SK-MEL-5 (cell line): ENCODE results near the genes LRRC15, GP5 and XXYLT1.

DNA sequence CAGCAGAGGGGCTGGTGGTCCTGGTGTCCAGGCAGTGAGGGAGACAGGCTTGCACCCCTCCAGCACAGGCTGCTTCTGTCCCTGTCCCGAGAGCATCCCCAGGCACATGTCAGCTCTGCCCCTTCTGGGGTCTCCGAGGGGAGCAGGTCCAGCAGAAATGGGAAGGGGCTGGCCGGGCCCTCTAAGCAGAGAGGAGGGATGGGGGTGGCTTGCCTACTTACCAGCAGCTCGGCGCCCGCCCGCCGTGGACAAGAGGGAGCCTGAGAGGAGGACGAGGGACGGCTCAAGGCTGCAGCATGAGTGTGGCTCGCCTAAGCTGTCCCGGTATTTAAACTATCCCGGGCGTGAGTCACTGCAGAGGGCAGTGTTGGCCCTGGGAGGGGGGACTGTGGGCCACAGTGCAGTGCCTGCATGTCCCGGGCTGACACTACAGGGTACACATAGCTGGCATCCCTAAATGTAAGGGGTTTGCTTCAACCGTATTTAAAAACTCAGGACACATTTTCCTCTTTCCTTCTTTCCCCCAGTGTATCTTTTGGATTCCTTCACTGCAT is at the start of gene LRRC15:
LRRC15 (minus strand) TSS at position 304 of the 554 bp plus-strand sequence.
RAMPAGE:
- cytosol, long total RNA, result no peak
- long total RNA, result no peak
- nucleus, long total RNA, result no peak

RAMPAGE:
- cytosol, long total RNA, result no peak
- long total RNA, result no peak
- nucleus, long total RNA, result no peak
These were observed 1.9 kb downstream of the GP5 start for GRCh38 chr3:194396682-194397958.

RAMPAGE:
- cytosol, long total RNA, result no peak
- long total RNA, result no peak
- nucleus, long total RNA, result no peak
These were observed at the start of gene GP5 for GRCh38 chr3:194399173-194399542. Gene GP5, minus strand, starts transcription at chr3:194399266.

DNA sequence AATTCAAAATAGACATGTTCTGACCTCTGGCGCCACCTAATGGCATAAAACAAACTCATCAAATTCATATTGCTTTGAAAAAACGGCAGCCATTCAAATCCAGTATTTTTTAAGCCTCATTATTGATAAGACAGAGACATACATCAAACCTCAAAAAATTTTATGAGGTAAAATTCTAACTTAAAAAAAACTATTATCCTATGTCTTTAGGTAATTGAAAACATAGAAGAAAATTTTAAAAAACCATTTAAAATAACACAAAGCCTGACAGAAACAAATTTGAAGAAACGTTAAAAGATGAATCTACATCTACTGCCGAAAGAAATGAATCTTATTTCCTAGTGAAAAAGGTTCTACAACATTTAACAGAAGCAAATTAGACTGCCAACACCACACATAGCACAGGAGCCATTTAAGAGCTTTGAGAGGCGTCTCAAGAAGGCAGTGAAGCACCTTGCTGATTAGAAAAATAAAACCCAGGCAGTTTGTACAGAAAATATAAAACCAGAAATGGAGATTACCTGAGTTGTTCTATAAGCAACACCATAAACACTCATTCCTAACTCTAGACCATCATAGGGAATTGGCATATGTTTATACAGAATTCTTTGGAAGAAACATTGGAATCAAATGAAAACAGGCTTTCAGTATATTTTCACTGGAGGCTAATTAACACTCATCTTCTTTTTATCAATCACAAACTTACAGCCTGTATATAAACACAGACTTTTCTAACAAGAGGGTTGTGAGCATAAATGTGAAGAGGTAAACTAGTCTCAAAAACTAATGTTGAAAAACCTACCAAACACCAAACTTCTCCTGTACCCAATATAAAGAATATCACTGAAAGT is 6.0 kb upstream of the GP5 start:
RAMPAGE:
- cytosol, long total RNA, result no peak
- long total RNA, result no peak
- nucleus, long total RNA, result no peak

DNA sequence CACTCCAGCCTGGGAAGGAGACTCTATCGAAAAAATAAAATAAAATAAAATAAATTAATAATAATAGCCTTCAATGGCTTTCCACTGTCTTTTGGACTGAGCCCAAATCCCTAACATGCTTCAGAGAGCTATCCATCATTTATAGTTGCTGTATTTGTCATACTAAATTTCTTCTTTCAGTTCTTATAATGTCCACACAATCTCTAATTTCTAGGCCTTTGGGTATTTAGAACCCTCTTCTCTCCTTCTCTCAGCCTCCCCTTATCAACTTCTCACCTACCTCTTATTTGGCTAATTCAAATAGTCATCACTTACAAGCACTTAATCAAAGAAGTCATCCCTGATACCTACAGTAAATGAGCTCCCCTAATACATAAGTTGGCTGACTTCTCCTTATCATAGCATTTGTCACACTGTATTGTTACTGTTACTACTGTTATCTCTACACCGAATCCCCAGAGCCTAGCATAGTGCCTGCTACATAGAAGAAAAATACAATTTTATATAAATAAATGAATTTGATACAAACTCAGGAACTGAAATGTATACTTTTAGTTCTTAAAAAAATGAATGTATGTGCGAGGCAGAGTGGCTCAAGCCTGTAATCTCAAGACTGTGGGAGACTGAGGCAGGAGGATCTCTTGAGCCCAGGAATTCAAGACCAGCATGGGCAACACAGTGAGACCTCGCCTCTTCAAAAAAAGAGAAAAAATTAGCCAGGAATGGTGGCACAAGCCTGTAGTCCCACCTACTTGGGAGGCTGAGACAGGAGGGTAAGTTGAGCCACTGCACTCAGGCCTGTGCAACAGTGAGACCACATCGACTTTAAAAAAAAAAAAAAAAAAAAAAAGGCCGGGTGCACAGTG is 34.1 kb downstream of the ATP13A3 start:
RAMPAGE:
- cytosol, long total RNA, result no peak
- long total RNA, result no peak
- nucleus, long total RNA, result no peak

DNA sequence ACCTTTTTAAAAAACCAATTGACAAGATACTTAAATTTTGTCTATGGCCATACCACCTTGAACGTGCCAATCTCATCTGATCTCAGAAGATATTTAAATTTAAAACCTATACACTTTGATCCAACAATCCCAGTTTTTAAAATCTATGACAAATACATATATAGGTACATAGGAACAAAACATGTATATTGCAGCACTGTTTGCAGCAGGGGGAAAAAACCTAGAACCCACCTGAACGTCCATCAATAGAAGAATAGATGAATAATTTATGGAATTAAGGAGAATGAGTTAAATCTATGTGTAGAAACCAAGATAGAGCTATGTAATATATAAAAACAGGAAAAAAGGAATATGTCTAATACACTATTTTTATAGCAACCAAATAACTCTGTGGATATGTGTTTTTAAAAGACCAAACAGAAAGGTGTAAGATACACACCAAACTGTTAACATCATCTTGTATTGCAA is 13.2 kb downstream of the ATP13A3 start:
RAMPAGE:
- cytosol, long total RNA, result no peak
- long total RNA, result no peak
- nucleus, long total RNA, result no peak

DNA sequence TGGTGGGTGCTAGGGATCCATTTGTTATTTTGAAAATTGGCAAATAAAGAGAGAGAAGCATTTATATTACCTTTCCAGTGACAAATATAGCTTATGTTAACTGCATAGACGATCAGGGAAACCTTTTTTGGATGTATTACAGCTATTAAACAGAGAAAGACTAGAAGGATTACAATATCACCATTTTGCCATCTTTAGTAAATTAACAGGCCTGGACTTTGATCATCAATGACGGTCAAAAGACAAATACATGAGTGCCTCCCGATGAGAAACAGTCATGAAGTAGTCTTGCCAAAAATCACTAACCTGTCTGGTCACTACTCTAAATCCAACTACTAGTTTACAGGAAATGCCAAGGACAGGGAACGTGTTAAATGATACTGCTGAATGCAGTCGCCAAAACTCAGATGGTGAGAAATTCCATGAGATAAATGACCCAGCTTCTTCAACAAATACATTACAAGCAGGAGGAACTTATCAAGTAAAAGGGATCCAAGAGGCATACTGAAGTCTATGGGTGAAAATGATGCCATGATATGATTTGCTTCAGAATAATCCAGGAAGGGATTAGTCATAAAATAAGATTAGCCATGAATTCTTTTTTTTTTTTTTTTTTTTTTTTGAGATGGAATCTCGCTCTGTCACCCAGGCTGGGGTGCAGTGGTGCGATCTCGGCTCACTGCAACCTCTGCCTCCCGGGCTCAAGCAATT is 35.8 kb upstream of the ATP13A3 start:
RAMPAGE:
- cytosol, long total RNA, result no peak
- long total RNA, result no peak
- nucleus, long total RNA, result no peak

DNA sequence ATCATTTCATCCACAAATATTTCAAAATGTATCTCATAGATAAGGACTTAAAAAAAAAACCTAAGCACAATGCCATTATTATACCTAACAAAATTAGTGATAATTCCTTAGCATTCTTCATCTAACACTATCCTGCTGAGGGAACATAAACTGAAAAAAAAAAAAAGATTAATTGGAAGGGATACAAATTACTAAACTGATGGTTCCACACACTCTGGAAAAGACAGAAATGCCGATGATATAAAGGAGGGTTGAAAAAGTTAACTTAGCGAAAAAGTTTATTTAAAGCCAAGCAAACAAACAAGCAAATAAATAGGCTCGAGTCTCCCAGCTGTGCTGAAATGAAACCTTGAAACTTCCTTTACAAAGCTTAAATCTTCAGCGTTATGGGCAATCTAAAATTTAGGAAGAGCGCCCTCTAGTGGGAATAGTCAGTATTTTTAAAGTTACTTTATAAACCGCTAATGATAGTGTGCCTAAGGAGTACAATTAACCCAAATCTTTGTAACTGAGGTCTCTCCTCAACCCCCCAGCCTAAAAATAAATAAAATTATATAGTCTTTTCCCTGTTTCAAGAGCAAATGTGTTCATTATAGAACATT is 38.6 kb downstream of the TMEM44 start:
RAMPAGE:
- cytosol, long total RNA, result no peak
- long total RNA, result no peak
- nucleus, long total RNA, result no peak

DNA sequence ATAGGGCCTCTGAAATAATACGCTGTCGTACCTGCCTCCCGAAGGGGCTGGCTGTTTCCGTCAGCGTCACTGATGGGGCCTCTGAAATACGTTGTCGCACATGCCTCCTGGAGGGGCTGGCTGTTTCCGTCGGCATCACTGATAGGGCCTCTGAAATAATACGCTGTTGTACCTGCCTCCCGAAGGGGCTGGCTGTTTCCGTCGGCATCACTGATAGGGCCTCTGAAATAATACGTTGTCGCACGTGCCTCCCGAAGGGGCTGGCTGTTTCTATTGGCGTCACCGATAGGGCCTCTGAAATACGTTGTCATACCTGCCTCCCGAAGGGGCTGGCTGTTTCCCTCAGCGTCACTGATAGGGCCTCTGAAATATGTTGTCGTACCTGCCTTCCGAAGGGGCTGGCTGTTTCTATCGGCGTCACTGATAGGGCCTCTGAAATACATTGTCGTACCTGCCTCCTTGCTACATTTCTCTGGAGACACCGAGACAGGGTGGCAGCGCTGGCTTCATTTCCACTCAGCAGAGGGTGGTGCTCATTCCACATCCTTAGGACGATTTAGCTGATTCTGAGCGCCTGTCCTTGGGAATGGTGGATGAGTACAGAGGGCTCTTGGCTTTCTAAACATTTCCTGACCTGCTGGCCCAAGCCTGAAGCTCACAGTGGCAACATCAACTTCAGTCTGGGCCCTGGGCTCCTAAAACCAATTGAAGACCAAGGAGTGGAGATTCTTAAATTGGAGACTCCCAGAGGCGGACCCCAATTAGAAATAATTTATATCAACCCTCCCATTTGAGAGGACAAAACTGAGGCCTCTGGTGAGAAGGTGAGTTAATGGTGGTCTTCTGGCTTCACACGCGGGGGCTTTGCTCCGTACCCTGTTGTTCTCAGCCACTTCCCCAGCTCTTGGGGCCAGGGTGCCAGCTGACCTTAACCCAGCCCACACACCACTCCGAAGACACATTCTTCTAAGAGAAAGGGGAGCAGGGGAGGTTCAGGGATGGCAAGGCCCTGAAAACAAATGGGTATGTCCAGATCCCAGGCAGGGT is 2.1 kb downstream of the TMEM44 start:
RAMPAGE:
- cytosol, long total RNA, result no peak
- long total RNA, result no peak
- nucleus, long total RNA, result no peak

RAMPAGE:
- cytosol, long total RNA, result no peak
- long total RNA, result no peak
- nucleus, long total RNA, result no peak
These were observed 19.2 kb downstream of the LSG1 start for GRCh38 chr3:194652608-194653352.

RAMPAGE:
- cytosol, long total RNA, result no peak
- long total RNA, result no peak
- nucleus, long total RNA, result no peak
These were observed 962 bp downstream of the FAM43A start for GRCh38 chr3:194686523-194687167.

DNA sequence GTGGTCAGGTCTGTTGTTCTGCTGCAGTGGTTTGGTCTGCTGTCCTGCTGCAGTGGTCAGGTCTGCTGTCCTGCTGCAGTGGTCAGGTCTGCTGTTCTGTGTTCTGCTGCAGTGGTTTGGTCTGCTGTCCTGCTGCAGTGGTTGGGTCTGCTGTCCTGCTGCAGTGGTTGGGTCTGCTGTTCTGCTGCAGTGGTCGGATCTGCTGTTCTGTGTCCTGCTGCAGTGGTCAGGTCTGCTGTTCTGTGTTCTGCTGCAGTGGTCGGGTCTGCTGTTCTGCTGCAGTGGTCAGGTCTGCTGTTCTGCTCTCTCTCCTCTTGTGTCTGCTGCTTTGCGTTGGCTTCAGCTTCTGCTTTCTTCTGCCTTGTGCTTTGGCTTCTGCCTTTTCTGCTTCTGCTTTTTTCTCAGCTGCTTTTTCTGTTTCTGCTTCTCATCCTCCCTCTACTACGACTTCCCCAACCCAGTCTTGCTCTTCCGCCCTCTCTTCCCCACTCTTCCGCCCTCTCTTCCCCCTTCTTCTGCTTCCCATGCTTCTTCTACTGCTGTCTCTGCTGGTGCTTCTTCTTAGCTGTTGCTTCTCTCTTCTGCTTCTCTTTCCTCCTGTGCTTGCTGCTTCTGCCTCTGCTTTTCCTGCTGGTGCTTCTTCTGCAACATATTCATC is 50.7 kb downstream of the FAM43A start:
RAMPAGE:
- cytosol, long total RNA, result no peak
- long total RNA, result no peak
- nucleus, long total RNA, result no peak

GRCh38 chr3:194870632-194870870 is 184.9 kb downstream of the FAM43A start:
RAMPAGE:
- cytosol, long total RNA, result no peak
- long total RNA, result no peak
- nucleus, long total RNA, result no peak

RAMPAGE:
- cytosol, long total RNA, result no peak
- long total RNA, result no peak
- nucleus, long total RNA, result no peak
These were observed 291.2 kb downstream of the FAM43A start for GRCh38 chr3:194976864-194977288.

RAMPAGE:
- cytosol, long total RNA, result no peak
- long total RNA, result no peak
- nucleus, long total RNA, result no peak
These were observed 168.3 kb downstream of the XXYLT1 start for GRCh38 chr3:195102696-195103063.

RAMPAGE:
- cytosol, long total RNA, result no peak
- long total RNA, result no peak
- nucleus, long total RNA, result no peak
These were observed 90.6 kb downstream of the XXYLT1 start for GRCh38 chr3:195180260-195180768.

RAMPAGE:
- cytosol, long total RNA, result no peak
- long total RNA, result no peak
- nucleus, long total RNA, result no peak
These were observed 66.6 kb downstream of the XXYLT1 start for GRCh38 chr3:195204368-195204732.

GRCh38 chr3:195259425-195260550 is 11.2 kb downstream of the XXYLT1 start:
RAMPAGE:
- cytosol, long total RNA, result no peak
- long total RNA, result no peak
- nucleus, long total RNA, result no peak

DNA sequence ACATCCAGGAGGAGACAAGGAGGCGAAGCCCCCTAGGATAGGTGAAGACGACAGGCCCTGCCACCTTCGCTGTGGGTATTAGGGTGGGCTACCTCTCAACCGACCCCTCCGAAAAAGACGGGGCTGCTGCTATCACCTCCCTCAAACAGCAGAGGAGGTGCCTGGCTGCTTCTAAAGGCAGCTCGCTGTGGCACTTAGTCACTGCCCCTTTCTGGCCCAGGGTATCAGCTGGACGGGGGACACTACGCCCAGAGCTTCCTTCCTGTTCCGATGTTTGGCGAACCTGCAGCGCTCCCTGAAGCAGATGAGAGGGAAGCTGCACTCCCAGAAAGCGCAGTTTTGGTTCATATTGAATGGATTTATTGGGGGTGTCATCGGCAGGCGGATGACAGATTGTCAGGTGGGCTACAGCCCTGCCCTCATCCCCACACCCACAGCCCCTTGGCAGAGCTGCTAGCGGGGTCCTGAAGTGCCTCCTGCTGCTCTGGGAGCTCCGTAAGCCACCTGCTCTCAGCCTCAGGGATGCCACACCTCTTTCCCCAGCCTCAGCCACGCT is 10.3 kb downstream of the XXYLT1 start:
RAMPAGE:
- cytosol, long total RNA, result no peak
- long total RNA, result no peak
- nucleus, long total RNA, result no peak

RAMPAGE:
- cytosol, long total RNA, result no peak
- long total RNA, result no peak
- nucleus, long total RNA, result no peak
These were observed at the start of gene XXYLT1 for GRCh38 chr3:195271008-195272011. Gene XXYLT1, minus strand, starts transcription at chr3:195271159.